AG09319 (cell line): ENCODE measurements around the genes EEIG2, FNDC7 and WDR47.

DNA sequence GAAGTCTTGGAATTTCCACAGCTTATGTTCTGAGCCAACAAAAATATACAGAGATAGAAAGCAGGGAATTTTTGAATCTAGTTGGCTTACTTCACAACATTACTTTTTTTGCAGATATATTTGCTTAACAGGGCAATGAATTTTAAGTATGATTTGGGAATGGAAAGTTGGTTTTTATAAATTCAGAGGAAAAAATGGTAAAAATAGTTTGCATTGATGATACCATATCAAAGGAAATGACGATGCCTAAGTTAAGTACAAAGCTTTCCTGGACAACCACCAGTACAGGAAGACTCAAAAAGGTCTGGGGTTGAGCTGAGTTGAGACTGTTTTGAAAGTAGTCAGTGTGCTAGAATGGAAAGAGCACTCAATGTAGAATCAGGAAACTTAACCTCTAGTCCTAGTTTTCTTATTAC, 11.0 kb upstream of the VCAM1 start:
- RRBS, result no CpG with 5 or more reads among the region's 1 CpG

DNA sequence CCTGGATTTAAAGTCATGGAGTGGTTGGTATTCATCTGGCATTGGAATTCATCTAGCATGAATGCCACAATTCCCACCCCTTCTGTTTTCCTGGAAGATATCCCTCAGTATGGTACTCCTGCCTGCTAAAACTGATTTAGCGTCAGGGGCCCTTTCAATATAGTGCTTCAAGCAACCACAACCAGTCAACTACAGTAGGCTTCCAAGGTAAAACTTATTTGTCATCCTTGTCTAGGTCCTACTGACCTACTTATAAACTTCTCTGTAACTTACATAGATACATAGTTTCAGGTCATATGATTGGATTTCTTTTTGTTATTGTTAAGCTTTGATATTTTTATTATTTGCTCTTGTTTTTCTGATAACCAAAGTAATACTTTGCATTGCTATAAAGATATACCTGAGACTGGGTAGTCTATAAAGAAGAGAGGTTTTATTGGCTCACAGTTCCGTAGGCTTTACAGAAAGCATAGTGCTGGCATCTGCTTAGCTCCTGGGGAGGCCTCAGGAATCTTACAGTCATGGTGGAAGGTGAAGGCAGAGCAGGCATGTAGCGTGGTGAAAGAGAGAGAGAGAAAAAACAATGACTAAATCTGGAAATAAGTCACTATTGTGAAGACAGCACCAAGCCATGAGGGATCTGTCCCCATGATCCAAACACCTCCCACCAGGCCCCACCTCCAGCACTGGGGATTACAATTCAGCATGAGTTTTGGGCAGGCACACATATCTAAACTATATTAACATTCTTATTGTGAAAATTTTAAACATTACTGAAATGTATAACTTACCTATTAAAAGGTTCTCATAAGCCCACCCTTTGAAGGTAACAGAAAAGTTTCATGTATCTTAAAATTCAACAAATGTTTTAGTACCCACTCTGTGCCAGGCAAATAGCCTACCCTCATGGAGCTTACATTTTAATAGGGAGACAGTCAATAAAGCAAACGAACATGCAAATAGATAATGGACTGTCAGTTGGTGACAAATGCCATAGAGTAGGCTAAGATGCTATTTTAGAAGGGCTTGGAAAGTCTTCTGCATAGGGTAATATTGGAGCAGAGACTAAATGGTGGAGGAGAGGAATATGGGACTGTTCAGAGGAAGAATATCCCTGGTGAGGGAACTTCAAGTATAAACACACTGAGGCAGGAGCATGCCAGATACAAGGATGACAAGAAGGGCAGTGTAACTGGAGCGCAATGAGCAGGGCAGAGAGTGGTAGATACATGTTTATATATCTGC, 30.4 kb downstream of the SLC30A7 start:
- RRBS, result no CpG with 5 or more reads among the region's 5 CpGs

- RRBS, result no CpG with 5 or more reads among the region's 7 CpGs
These were observed 86.4 kb upstream of the DPH5 start for GRCh38 chr1:101111704-101112569.

DNA sequence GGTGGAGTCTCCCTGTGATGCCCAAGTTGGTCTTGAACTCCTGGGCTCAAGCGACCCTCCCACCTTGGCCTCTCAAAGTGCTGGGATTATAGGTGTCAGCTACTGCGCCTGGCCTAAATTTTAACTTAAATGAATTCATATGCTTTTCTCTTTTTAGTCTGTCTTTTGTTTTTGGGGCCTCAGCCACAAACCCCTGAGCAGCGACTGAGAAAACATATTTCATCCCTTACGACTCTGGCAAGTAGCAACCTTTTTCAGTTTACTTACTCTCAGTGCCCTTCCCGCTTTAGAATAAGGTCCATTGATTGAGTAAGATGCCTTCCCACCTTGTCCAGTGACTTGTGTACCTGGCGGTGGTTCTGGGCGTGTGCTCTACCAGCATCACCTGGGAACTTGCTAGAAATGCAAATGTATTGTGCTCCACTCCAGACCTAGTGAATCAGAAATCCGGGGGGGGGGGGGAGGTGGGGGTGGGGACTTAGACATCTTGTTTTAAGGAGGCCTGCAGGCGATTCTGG, 72.0 kb downstream of the S1PR1 start:
- RRBS, result no CpG with 5 or more reads among the region's 9 CpGs

DNA sequence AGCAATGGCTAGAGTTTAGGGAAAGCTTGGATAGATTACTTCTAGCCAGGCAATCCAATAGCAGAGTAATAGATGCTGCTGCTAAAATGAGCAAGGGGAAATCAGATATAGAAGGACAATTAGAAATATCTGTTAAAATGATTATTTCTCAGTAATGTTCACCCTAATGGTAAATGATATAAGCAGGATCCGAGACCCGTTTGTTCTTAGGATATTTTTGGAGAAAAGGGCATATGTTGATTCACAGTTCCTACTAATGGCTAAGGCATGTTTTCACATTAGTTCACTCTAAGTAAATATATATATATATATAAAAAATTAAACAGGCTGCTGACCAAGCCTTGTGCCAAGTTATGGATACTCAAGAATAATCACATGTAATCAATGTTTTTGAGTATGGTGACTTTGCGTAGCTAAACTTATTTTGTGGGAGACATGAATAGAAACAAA, 529.2 kb downstream of the COL11A1 start:
- RRBS, result no CpG with 5 or more reads among the region's 3 CpGs

- RRBS, result no CpG with 5 or more reads among the region's 3 CpGs
These were observed 4.8 kb downstream of the RNPC3 start for GRCh38 chr1:103530199-103530764.

GRCh38 chr1:104932397-104933340, 1183.0 kb downstream of the AMY1C start:
- RRBS, result no CpG with 5 or more reads among the region's 14 CpGs

GRCh38 chr1:106447701-106448350, 608.6 kb upstream of the PRMT6 start:
- RRBS, result no CpG with 5 or more reads among the region's 2 CpGs

- RRBS, result 1% methylated on average over 16 of the region's 82 CpGs
These were observed 753 bp downstream of the PRMT6 start for GRCh38 chr1:107056900-107057953.

- RRBS, result 1% methylated on average over 13 of the region's 61 CpGs
These were observed 901 bp upstream of the NTNG1 start for GRCh38 chr1:107139556-107140719.

DNA sequence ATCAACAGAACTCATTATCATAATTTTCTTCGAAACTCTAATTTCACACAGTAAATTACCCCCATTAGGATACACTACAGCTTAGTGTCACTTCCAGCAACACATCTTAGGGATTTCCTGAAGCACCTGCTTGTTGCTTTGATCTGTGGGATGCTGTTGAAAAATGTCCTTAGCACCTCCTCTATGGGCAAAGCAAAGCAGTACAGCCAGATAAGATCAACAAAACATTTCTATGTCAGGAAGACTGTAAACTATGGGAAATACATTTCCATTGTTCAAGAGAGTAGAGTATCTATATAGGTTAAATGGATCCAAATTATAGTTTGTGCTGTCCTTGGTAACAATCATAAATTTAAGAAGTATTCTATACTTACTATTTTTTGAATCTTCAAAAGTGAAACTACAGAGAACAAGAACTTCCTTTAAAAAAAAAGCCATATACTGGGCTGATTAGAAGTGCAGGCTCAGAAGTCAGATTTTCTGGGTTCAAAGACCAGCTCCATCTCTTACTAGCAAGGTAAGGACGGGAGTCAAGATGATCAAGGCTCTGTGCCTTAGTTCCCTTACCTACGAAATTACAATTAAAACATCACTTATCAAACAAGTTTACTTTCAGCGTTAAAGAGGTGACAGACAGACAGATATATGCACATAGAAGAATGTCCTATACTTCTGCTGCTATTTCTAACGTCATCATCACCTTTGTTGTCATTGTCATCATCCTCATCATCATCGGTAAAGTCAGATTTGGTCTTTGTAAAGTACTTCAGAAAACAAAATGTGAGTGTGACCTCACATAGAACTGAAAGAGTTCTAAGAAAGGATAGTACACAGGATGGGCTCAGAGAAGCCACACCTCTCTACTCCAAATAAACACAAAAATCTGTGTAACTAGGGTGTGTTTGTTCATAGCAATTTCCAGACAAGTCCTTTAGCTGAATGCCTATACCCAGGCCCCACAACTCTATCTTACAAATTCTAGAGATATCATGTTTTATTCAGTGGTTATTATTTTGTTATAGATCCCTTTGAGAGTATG, 178.8 kb downstream of the VAV3 start:
- RRBS, result no CpG with 5 or more reads among the region's 6 CpGs

GRCh38 chr1:107829473-107829879, 135.5 kb downstream of the VAV3 start:
- RRBS, result no CpG with 5 or more reads among the region's 1 CpG

DNA sequence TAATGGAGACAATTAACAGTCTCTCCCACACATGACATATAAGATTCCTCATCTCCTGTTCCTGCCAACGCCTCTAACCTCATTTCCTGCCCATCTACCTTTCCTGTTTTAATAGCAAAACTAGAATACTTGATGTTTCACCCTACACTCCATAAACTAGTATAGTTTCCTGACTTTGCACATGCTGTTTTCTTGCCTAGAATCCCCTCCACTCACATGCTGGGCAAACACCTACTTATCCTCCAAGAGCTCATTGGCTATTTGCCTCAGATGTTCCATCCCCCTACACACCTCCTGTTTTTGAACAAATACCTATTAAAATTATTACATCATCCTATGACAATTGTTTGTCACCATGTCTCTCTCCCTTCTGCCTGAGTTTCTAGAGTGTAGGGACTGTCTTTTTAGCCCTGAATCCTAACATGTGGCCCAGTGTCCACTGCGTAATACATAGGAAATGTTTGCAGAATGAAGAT, 117.1 kb downstream of the SLC25A24 start:
- RRBS, result no CpG with 5 or more reads among the region's 2 CpGs

DNA sequence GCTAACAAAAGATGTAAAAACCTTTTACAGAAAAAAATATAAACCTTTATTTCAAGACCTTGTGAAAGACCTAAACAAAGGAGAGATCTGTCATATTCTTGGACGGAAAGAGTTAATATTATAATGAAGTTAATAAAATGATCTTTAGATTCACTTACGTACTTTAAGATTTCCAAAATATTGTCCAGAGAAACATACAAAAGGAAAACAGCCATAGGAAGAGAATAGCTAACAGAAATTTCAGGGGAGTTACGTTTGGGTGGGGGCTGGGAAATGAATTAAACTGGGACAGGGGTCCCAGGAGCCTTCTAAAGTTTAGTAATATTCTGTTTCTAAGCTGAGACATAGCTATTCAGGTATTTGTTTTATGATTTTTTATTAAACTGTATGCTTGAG, 94.0 kb downstream of the SLC25A24 start:
- RRBS, result no CpG with 5 or more reads among the region's 3 CpGs

GRCh38 chr1:108559579-108560698, at the start of gene EEIG2:
EEIG2 (plus strand) TSS chr1:108560100.
- RRBS, result under 1% methylated on average over 21 of the region's 110 CpGs

DNA sequence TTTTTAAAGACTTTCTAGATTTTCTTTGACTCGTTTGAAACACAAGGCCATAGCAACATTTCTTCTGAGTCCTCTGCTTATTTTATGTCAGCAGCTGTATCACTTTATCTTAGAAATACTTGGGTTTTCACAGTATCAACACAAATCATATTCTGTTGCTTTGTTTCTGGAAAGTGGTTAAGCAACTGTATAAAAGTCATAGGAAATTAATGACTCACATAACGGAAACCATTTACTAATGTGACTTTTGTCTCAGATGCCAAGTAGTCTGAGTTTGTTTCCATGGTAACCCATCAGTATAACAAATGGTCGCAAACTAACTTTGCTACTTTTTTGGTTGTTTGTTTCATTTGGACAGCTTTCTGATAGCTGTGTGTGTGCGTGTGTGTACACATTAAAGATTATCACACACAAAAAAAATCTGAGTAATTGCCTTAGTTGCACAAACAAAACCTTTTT, 31.0 kb downstream of the EEIG2 start:
- RRBS, result no CpG with 5 or more reads among the region's 4 CpGs

- RRBS, result no CpG with 5 or more reads among the region's 7 CpGs
These were observed 6.3 kb downstream of the PRPF38B start for GRCh38 chr1:108698256-108699045.

DNA sequence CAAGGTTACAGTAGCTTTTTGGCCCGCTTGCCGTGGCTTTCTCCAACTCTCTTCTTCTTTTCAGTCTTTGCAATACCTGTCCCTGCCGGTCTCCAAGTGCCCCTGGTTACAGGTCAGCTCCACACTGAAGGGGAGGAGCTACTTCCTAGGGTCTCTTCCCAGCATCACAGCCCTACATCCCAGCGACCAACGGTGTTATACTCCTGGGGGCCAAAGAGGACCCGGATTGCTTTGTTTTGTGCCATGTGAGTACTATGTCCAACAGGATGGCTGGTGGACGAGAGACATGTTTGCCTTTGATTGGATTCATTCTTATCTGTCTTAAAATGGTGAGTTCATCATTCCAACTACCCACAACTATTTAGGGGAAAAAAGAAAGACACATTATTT, at the start of gene FNDC7:
Gene FNDC7 (plus strand): TSS at position 241 of the 390 bp plus-strand sequence.
- RRBS, result no CpG with 5 or more reads among the region's 7 CpGs

DNA sequence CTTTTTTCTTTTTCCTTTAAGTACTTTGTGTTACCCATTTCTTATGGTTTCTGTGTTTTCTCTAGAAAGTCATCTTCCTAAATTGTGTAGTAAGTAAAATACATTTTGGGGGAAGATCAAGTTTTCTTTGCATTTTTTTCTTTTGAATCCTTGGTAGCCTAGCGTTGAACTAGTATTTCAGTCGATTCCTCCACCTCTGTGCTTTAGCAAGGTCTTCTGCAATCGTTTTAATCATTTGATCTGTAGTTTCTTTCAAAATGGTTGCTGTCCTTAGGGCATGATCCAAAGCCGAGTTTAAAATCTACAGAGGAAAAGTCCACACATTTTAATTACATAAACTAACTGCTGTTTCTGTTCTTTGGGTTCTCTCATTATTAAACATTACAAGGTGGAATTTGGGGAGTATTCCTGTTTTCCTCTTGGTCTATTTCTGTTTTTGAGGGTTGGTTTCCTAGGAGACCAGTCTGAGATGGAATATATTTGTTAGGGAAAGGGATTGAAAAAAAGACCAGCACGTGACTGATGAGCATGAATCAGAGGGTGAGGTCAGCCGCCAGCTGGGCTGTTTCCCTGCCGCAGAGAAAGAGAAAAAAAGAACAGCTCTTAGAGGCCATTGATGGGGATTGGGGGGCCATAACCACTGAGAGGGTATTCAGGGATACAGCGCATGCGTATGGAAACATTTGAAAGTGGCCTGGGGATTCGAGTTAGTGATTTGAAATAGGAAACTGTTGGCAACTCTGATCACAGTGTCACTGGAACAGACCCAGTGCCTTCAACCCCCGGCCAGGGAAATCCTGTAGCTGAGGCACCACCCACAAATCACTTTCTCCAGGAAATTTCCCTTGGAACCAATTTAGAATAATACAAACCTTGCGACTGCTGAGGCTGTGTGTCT, 40.6 kb downstream of the AKNAD1 start:
- RRBS, result no CpG with 5 or more reads among the region's 12 CpGs

GRCh38 chr1:109041760-109042574, at the start of gene WDR47:
WDR47 (minus strand) TSS chr1:109042102.
- RRBS, result 5% methylated on average over 24 of the region's 83 CpGs